ENCODE data around the gene VASN.

DNA sequence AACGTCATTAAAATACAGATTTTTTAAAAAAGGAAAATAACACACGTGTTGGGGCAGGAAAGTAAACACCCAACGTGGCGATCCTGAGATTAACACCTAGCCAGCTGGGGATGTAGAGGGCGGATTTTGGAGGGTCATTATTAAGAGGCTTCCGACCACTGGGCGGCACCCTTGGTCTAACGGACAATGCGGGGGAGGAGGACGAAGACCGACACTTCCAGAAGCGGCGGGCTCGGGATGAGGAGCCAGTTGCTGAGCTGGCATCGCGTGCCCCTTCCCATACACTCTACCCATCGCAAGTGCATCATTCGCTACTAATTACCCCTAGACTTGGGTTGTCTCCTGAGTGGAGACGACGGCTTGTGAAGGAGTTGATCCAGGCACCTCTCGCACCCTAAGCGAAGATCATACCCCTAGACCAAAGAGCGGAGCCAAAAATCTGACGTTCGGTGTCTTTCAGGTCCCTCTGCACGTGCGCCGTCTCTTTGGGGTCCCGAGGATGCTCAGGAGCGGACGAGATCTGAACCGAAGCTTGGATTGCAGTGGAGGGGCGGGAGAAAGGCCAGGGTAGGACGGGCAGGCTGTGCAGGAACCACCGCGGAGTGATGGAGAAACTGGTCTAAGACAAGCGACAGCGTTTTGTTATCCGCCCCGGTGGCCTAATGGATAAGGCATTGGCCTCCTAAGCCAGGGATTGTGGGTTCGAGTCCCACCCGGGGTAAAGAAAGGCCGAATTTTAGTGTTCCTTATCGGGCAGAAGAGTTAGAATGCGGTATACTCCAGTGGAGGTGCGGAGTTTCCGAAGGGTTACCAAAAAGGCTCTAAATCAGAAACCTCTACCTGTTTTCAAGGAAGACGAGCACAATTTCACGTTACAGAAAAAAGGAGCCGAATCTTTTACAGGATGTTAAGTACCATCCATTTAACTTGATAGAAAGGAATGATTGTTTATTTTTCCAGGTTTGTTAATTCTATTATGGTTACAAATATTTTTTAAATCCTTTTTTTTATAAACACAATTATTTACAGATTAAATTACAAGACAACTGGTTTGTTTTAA, 17.8 kb downstream of the ZNF213 start:
- PRO-cap, result unidirectional peak, plus-strand start at position 214 of the sequence; bidirectional peak, plus-strand start at position 645 of the sequence, minus-strand start at position 657 of the sequence

DNA sequence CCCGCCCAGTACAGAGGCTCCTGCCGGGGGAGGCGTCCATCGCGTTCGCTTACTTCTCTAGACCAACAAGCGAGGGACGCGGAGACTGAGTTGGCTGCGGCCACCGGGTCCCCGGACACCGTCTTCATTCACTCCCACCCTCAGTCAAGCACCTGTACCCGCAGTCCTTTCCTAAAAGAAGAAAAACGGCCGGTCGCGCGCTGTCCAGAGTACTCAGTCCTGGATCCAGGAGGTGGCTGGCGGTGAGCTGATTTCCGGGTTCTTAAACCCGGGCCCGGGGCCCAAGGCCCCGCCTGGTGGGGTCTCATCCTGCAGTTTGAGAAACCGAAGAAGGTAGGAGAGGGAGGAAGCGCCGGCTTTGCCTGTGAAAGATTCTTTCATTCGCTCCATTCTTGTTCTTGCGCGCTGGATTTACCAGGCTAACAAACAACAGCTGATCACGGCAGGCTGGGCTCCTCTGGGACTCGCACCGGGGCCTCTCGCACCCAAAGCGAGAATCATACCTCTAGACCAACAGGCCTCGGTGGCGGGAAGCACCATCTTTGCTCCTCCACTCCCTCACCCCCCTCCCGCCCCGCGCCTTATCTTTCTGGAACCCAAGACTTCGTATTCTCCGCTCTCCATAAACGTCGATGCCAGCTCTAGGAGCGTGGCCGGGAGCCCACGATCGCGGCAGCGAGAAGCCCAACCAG, 35.8 kb downstream of the ZNF213 start:
- PRO-cap, result no peak

GRCh38 chr16:3195942-3196227, 39.1 kb downstream of the ZNF200 start:
- PRO-cap, result no peak

DNA sequence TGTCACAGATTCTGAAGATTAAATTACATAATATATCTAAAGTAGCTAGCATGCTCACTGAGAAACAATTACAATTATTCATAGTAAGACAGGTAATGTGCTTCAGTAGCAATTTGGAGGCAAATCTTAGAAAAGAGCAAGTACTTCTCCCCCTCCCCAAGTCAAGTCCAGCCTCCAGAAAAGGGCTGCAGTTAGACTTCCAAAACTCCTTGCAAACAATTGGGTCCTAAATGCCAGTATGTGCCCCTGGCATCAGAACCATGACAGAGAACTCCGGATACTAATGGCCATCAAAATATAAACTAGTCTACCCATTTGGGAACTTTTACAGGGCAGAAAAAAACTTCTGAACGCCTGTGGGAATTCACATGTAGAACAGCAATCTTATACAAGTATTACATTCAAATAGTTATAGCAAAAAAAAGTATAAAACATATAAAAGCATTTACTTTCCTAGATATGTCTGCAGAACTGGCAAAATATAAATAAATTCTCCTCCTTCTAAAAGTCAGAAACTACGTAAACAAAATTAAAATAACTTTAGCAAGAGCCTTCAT, 7.7 kb downstream of the ZNF597 start:
- PRO-cap, result no peak

DNA sequence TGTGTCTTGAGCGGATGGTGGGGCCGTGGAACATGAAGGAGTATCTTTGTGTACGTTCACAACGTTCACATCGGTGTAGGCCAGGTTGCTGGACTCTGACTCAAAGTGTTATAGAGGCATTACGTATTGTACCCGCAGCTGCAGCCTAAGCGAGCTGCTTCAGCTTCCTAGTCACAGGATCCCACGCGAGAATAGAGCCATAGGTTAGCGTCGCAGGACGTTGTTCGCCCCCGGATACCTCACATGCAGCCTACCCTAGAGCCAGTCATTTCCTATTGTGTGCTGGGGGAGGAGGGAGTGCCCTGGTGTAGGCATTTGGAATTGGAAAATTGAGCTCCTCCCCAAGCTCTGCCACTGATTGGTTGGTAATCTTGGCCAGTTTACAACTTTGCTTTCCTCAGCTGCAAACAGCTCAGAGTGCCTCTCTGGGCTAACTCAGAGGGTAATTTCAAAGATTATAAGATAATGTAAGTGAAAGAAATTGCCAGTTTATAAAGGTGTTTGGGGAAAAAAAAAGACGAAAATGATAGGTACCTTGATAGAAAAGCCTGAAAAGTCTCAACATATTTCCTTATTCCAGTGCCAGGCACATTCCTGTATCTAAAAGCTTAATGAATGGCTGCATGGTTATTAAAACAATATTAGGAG, 588 bp downstream of the NAA60 start:
- PRO-cap, result bidirectional peak, plus-strand start at position 268 of the sequence, minus-strand start at position 193 of the sequence

- PRO-cap, result no peak
Observed at GRCh38 chr16:3499820-3500373, 907 bp upstream of the CLUAP1 start.

GRCh38 chr16:3637133-3638138, 17.1 kb upstream of the DNASE1 start:
- PRO-cap, result no peak

DNA sequence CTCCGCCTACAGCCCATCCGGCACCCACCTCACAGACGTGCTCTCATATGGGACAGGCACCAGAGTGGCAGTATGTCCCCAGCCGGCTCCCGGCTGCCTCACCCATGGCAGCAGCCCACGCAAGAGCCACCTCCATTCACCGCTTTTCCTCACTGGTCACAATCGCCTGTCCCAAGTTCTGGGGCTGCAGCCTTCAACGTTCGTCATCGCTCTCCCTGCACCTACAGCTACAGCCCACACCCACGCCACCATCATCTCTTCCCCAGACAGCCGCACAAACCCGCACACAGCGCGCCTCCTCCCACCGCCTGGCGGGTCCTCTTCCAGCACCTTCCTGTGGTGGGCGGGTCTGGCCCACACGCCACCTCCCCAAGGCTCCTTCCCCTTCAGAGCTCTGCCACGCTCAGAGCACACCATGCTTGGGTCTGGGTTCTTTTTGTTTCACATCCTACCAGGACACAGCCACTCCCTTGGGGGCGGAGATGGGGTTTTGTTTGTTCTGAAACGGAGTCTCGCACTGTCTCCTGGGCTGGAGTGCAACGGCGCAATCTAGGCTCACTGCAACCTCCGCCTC, 17.6 kb upstream of the TRAP1 start:
- PRO-cap, result no peak

DNA sequence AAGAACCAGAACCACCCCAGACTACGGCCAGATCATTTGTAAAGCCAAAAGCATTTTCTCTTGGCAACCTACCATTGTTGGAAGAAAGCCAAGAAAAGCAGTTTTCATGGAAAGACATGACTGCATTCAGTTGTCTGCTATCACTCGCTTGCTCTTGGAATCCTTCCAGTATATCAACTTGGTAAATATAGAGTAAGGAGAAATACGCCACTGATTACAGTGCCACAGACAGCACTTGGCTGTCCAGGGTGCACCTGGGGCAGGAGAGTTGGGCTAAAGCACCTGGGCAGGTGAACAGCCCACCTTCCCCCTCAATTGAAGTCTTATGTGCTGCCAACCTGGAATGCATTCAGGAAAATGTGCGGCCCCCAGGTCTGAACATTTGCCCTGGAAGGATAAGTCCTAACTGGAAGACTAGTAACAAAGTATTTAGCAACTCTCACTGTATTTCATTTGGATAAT, 60.4 kb downstream of the CREBBP start:
- PRO-cap, result no peak

GRCh38 chr16:3992482-3992763, 111.9 kb upstream of the CREBBP start:
- PRO-cap, result no peak

- PRO-cap, result no peak
Observed at GRCh38 chr16:4232785-4233895, 8.7 kb downstream of the SRL start.

DNA sequence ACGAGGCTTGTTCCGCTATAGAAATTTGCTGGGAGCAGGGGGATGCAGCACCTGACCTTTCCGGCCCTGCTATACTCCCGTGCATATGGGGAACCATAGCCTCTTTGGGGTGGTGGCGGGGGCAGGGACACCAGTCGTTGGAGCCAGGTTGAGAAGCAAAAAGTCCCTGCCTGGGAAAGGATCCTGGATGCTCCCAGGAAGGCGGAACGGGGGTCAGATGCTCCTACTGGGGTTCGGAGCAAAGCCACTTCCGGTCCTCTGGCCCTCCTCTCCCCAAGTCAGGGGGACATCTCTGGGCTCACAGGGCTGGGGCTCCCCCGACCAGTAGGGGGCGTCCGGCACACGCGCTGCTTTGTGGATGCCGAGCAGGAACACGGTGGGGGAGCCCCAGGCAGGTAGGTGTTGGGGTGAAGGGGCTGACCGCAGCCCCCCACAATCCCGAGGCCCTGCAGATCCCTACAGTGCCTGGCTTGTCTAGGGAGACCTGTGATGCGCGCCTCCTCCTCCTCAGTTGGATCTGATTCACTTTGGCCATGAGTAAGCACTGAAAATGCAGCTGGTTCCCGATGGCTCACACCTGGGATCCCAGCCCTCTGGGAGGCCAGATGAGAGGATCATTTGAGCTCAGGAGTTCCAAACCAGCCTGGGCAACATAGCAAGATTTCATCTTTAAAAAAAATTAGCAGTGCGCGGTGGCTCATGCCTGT, 15.6 kb upstream of the TFAP4 start:
- PRO-cap, result no peak

DNA sequence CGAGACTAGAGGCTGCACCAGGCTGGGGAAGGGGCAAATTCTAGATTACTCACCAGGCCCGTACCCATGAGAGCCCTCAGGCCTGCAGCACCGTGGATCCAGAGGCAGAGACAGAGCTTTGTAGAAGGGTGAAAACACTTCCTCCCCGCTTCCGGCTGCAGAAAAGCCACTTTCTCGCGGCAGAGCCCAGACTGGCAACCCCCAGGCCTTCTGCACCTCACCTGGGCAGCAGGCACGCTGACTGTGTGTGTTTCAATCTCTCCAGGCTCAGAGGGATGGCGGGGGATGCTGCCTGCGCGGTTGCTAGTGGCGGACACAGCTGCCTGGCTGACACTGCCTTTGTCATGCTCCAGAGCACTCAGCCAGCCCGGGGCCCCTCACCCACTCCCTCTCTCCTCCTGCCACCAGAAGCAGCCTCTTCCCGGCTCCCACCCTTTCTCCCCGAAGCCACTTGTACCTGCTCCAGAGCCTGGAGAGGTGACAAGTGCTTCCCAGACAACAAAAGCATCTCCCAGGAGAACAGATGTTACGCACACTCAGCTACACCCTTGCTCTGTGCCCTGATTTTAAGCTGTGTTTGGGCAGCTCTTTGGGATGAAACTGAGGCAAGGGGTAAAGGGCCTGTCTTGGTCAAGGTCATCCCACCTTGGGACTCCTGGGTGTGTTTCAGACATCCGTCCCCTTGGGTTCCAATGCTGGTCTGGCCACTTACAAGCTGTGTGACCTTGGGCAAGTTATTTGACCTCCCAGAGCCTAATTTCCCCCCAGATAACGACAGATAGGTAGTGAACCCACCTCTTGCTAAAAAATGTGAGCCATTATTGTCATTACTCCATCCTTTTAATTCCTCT, 9.3 kb upstream of the GLIS2 start:
- PRO-cap, result no peak

DNA sequence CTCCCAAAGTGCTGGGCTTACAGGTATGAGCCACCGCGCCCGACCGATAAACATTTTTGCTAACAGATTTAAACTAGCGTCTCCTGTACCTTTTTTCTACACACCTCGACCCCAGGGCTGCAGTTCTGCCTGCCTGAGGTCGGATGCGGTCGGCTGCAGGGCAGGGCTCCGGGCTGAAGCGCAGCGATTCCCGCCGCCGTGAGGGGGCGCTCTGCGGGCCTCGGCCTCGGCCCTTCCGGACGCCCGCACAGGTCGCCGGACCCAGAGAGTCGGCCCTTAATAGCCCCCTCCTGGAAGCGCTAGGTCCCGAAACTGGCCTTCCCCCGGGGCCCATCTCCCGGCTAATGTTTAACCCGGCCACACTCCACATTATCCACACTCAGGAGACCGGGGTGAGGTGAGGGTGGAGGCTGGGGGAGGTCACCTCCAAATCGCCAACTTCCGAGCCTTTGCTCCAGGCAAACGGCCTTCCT, 2.0 kb upstream of the GLIS2 start:
- PRO-cap, result no peak

- PRO-cap, result bidirectional peak, plus-strand start at chr16:4327955, minus-strand start at chr16:4327824; bidirectional peak, plus-strand start at chr16:4328386, minus-strand start at chr16:4328315
Observed at GRCh38 chr16:4327677-4328813, 12.2 kb downstream of the GLIS2 start.

GRCh38 chr16:4328814-4329412, 13.0 kb downstream of the GLIS2 start:
- PRO-cap, result no peak

GRCh38 chr16:4340380-4340648, 10.8 kb downstream of the PAM16 start:
- PRO-cap, result no peak

DNA sequence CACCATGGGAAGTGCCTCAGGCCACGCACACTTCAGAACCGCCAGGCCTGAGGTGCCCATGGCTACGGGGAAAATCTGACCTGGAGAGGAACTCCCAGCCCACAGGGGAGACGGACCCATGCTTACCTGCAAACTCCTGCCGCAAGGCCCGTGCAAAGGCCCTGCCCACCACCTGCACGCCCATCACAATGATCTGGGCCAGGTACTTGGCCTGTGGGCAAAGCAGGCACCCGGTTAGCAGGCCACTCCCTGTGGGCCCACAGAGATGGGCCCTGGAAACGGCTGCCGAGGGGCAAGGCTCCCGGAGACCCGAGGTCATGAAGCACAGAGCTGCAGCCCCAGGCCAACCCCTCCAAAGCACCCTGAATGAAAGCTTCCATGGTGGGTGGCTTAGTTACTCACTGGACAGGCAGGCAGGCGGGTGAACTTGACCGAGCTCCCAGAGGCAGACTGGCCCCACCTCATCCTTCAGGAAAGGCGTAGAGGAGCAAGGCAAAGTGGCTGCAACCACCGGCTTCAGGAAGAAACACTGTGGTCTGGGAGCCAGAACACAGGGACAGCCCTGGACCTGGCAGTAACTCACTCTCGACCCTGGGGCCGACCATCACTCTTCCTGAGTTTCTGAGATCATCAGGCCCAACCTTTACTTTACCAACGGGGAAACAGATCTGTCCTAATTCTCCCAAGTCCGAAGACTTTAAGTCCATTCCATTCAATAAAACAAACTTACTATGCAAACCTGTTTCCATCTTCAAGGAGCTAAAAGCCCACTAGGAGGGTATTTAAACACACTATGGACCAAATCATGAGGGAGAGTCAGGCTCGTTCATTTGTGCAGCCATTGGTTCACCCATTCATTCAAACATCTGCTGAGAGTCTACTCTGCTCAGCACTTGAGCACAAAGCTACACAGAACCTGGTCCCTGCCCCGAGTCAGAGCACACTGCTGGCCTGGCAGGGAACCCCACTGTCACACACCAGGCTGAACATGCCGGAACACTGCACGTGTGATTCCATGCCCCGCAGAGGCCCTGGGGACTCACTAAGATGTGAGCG, 7.7 kb downstream of the PAM16 start:
- PRO-cap, result no peak

DNA sequence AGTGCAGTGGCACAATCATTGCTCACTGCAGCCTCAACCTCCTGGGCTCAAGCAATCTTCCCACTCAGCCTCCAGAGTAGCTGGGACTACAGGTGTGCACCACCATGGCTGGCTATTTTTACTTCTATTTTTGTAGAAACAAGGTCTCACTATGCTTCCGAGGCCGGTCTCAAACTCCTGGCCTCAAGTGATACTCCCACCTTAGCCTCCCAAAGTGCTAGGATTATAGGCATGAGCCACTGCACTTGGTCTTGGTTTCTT, 5.1 kb upstream of the VASN start:
- PRO-cap, result no peak

DNA sequence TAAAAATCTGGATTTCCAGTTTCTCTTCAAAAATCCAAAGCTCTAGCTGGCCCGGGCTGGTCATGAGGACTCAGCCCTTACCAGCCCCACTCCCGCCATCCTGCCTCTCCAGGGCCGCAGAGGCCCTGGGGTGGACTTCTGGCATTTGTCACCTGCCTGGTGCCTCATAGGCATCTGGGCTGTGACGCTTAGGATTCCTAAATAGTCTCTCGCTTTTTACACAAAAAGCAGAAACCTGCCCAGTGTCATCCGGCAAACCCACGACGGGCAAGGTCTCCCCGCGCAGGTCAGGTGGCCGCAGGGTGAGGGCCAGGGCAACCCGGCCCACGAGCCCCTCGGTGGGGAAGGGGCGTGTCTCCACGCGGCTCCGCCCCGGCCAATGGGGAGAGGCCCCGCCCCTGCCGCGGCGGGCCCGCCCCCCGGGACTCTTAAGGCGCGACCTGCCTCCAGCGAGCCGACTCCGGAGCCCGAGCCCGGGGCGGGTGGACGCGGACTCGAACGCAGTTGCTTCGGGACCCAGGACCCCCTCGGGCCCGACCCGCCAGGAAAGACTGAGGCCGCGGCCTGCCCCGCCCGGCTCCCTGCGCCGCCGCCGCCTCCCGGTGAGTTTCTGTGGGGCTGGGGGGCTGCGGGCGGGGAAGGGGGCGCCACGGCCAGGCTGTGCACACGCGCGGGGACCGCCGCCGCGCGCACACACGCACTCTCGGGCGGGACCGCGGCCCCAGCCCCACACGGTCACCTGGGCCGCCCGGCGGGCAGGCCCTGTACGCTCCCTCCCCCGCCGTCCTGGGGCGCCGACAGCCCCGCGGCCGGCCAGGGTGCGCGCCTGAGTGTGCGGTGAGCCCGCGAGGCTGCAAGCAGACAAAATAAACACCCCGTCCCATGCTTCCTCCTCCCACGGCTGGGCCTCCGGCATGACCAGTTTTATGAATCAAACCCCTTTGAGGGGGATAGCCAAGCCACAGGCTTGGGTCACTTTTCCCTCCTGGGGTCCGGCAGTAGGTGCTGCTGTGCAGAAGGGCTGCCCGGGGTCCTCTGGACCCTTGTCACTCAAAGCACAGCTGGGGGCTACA, at the start of gene VASN:
VASN (plus strand) TSS at position 457 of the 1,073 bp plus-strand sequence.
- PRO-cap, result bidirectional peak, plus-strand start at position 457 of the sequence, minus-strand start at position 132 of the sequence

All from Calu3 (cell line).